Anterior vena cava (tissue), 1 donor: ENCODE measurements around a stretch of chr6.

- PRO-cap, result no peak
Measured at GRCh38 chr6:4188801-4189289, 53.5 kb upstream of the ECI2 start.

DNA sequence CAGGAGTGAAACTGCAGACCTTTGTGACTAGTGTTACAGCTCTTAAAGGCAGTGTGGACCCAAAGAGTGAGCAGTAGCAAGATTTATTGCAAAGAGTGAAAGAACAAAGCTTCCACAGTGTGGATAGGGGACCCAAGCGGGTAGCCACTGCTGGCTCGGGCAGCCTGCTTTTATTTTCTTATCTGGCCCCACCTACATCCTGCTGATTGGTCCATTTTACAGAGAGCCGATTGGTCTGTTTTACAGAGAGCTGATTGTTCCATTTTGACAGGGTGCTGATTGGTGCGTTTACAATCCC lies 55.3 kb upstream of the ECI2 start:
- PRO-cap, result no peak

DNA sequence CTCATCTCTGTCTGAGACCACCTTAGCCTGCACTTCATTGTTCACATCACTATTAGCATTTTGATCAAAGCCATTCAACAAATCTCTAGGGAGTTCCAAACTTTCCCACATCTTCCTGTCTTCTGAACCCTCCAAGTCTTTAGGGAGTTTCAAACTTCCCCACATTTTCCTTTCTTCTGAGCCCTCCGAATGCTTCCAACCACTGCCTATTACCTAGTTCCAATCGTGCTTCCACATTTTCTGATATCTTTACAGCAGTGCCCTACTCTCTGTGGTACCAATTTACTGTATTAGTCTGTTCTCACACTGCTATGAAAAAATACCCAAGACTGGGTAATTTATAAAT lies 84.2 kb upstream of the ECI2 start:
- PRO-cap, result no peak

DNA sequence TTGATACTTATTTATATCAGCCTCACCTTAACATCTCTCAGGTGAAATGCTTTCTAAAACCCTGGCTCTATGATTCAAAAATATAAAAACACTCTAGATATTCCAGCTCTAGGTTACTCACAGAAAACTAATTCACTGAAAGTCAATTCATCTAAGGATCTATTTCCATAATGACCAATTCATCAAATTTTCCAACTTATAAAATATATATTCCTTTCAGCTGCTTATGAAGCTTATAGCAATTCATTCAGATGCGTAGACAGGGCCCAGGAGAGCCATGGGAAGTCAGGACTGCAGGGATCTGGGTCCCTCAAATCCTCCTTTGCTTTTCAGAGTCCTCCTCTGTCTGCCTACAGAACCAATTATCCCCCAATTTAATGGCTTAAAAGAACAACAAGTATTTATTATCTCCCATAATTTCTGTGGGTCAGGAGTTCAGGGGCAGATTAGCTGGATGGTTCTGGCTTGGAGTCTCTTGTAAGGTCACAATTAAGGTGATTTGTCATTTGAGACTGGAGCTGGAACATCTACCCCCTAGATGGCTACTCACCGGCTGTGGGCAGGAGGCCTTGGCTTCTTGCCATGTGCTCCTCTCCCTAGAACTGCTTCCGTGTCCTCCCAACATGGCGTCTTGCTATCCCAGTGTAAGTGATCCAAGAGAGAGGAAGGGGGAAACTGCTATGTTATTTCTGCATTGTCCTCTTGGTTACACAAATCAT lies 210.0 kb upstream of the ECI2 start:
- PRO-cap, result no peak

DNA sequence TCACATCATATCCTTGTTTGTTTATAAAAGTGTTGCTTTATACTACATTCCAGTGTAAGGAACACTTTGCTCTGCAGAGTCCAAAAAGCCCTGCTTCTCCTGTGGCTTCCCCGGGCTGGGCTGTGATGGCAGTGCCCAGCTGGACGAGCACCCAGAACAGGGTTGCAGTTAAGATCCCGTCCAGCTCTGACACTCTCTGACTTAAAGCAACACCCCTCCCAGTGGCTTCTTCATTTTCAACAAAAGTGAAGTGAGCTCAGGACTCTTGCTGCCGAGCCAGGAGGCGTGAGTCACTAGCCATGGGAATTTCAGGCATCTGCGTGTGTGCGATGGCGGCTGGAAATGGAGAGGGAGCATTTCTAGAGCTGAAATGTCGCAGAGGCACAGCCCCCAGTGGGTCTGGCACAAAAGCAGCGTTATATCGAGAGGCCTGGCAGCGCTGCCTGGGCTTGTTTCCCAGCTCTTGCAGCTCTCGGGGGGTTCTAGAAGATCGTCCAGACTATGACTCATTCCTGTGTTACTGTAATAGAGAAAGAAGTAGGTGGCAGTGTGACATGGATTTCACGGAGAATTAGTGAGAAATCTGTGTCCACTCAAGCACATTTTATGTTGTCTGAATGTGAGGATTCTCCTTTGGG lies 216.5 kb upstream of the ECI2 start:
- PRO-cap, result no peak

GRCh38 chr6:4358168-4359404 lies 223.2 kb upstream of the ECI2 start:
- PRO-cap, result unidirectional peak, plus-strand start at chr6:4358956

DNA sequence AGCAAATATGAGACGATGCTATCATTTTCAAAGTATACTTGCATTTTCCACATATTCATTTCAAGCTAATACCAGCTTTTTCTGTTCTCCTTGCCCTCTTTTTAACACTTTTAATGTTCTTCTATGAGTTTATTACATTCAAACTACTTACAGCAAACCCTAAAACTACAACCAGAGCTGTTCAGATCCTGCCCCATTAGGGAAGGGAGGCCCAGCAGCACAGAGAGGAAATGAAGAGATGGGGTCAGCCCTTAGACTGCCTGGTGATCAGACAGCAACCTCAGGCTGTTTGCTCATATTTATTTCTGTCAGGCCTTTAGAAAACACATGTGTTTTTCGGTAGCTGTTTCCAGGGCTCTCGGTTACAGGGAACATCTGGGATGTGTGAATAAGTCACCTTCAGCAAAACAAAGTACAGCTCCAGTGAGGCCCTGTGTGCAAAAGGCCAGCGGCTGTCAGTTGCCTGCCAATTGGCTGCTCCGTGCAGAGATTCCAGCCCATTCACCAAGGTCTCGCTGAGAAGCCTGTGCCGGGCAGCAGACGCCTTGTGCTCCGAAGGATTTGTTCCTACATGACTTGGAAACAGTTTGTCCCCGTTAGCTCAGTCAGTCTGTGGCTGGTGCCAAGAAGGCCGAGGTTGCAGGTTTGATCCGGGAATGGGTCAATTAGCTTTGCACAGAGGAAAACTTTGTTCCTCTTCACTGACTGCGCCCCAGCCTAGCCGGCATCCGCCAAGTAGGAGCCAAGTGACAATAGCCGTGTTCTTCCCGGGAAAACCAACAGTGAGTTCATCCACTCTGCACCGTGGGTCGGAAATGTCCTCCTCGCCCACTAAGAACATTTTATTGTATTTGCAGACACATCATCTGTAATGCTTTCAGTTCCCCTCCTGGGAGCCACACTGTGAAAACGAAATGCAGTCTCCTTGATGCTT lies 315.6 kb upstream of the CDYL start:
- PRO-cap, result no peak

- PRO-cap, result no peak
Measured at GRCh38 chr6:4793570-4794938, 17.9 kb downstream of the CDYL start.

DNA sequence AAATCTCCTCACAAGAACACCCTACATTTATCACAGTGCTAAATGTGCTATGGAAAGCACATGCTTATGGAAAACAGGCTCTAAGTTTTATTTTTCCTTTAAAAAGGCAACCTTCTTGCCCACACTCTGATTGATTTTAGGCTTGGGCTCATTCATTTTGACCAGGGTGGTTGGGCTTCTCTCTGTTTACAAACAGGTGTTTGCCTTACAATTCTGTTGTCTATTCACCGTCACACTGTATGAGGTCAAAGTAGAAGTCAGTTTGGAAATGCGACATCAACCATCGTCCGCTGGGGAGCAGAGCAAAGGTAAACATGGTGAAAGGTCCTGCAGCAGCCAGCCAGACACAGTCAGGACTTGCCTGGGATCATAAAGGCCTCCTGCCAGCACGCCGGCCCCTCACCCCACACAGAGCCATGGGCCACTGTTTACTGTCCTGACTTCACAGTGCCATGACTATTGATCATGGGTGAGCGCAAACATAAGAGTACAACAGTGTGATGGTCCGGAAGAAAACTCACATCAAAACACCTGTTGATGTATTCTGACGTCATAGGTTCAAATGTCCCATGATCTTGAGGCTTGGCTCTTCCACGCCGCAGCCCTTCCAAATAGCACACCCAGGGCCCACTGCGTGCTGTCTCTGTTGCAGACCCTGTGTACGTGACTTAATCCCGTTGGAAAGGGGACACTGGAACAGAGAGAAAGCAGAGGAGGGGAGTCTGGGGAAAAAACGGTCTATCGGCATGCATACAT lies 17.0 kb upstream of the PPP1R3G start:
- PRO-cap, result no peak

GRCh38 chr6:5309309-5309822 lies 48.1 kb downstream of the FARS2 start:
- PRO-cap, result no peak

DNA sequence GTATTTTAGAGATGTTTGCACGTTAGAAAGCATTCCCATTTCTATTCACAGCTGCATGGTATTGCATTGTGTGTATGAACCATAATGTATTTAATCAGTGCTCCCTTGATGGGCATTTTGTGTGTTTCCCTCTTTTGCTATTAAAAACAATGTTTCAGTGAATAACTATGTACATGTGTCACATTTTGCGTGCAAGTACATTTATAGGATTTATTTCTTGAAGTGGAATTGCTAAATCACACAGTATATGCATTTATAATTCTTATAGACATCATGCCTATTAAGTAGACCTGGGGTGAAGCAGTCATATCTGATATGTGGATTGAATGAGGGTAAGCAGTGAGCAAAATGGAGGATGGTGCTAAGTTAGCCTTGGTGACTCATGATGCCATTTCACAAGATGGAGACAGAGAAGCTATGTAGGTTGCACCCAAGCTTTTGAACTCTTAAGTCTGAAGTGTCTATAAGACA lies 187.2 kb downstream of the FARS2 start:
- PRO-cap, result no peak

DNA sequence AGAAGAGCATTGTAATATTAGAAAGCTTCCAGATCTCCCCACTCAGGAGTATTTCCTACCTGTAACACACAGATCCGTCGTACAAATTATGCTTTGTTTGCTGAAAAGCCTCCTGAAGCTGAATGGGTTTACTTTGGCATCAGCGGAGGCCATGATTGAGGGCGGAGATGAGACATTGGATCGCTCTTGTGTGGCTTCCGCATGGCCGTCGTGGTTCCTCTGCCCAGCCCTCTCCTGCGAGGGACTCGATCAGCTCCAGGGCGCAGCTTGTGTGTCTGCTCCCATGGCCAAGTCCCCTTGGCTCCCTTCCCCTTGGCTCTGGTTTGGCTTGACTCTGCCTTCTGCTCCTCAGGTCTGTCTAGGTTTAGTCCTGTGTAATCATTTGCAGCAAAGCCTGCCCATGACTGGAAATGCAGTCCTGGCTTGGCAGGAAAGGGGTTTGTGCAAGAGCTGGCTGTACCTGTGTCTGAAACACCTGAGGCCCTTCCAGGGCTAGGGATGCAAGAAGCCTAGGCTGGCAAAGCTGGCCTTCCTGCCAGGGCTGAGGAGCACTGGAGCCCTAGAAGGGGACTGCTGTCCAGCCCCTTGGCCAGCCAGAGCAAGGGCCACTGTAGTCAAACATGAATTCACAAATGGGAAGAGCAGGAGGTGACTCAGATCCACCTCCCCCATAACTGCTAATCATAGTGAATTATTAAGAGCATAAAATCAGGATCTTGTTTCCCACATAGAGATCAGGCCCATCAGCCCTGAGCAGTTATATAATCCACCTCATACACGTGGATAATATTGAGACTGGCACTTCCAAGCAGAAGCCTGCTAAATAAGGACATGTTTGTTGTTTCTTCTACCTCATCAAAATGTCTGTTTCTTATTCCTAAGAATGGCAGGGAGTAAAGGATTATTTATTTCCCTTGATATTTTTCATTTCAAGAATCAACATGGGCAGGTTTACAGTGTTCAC lies 196.8 kb downstream of the FARS2 start:
- PRO-cap, result no peak

GRCh38 chr6:6391242-6391616 lies 70.8 kb upstream of the F13A1 start:
- PRO-cap, result no peak

GRCh38 chr6:6501065-6501397 lies 87.5 kb upstream of the LY86 start:
- PRO-cap, result no peak

GRCh38 chr6:6590674-6590873 lies 2.1 kb downstream of the LY86 start:
- PRO-cap, result no peak

DNA sequence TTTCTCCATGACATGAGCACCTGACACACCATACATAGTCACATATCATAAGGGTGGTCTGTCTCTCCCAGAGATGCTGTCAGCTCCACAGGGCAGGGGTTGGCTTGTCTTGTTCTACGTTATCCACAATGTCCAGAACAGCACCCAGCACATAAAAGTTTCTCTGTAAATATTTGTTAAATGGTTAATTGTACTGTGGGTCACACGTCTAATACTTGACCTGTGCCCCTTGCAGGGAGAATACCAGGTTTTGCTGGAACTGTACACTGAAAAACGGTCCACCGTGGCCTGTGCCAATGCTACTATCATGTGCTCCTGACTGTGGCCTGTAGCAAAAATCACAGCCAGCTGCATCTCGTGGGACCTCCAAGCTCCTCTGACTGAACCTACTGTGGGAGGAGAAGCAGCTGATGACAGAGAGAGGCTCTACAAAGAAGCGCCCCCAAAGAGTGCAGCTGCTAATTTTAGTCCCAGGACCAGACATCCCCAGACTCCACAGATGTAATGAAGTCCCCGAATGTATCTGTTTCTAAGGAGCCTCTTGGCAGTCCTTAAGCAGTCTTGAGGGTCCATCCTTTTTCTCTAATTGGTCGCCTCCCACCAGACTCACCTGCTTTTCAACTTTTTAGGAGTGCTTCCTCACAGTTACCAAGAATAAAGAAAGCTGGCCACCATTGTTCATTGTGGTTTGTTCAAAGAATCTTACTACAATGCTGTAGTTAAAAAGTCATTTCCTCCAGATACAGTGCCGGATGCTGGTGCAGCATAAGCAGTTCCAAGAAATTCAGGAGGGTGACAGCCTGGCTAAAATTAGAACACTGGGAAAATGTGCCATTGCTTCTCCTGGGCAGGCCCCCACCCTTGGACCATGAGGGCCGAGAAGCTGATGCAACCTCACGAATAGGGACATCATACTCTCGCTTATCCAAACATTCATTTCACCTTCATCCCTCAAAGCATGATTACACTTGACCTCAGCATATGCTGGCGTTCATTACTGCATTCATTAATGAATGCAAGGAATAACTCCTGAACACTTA lies 66.1 kb downstream of the LY86 start:
- PRO-cap, result no peak

GRCh38 chr6:6686581-6687714 lies 98.4 kb downstream of the LY86 start:
- PRO-cap, result unidirectional peak, minus-strand start at chr6:6686930; unidirectional peak, minus-strand start at chr6:6687412

GRCh38 chr6:6688269-6688813 lies 99.8 kb downstream of the LY86 start:
- PRO-cap, result no peak

- PRO-cap, result no peak
Measured at GRCh38 chr6:6689897-6690356, 101.4 kb downstream of the LY86 start.

DNA sequence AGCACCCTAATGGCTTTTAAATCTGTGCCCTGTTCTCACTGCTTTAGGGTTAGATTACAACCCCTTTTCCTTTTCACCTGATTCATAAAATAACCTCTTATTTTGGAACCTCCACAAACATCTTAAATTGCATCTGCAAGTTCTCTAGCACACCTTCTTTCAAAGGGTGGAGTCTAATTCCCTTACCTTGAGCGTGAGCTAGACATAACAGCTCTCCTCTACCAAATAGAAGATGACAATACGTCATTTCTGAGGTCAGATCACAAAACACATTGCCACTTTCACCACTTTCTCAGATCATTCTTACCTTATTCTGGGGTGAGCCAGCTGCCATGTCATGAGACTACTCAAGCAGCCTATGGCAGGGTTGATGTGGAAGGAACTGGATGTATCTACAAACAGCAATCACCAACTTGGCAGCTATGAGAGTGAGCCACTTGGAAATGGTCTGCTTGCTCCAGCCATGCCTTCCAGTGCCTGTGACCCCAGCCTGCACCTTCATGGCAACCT lies 150.3 kb downstream of the LY86 start:
- PRO-cap, result no peak